ENCODE measurements around a stretch of chr9.

DNA sequence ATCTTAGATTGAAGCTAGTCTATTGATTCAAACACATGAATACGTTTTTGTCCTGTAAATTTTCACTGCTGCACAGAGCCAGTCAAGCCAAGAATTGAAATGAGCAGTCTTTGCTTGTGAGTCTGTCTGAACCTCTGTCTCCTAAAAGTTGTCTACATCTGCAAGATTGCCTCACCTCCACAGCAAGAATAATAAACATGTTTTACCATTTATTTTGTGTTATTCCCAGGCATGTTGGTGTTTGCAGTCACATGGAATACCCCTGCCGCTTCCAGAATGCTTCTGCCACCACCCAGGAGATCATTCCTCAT is 74.0 kb downstream of the AOPEP start:
- PRO-cap = no peak
CAGE:
- cytosol, long polyA plus RNA = no peak
- long polyA plus RNA = no peak
- nucleus, long polyA plus RNA = no peak

DNA sequence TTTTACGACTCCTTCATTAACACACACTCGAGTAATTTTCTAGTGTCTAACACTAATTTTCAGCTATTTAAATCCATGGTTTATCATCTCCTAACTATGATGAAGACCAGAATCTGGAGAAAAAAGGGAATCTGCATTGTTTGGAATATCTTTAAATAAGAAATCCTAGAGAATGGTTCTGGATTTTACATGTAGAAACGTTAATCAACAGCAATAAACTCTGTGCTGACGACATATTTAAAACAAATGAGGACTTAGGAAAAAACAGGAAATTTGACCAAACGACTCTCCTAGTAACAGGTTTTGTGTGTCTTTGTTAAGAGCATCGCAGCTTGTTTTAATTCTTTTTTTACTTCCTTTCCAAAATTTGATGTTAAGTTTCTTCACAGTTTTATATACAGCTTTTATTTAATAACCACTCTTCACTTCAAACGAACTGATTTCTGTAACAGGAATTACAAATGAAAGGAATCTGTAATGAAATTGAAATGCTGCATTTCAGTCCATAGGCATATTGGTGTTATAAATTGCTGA is 138.6 kb downstream of the AOPEP start:
- PRO-cap = no peak
CAGE:
- cytosol, long polyA plus RNA = no peak
- long polyA plus RNA = no peak
- nucleus, long polyA plus RNA = no peak

GRCh38 chr9:94916881-94917454 is 190.5 kb downstream of the AOPEP start:
- PRO-cap = no peak
CAGE:
- cytosol, long polyA plus RNA = no peak
- long polyA plus RNA = no peak
- nucleus, long polyA plus RNA = no peak

- PRO-cap = no peak
CAGE:
- cytosol, long polyA plus RNA = no peak
- long polyA plus RNA = no peak
- nucleus, long polyA plus RNA = no peak
Measured at GRCh38 chr9:94966007-94966648, 239.6 kb downstream of the AOPEP start.

DNA sequence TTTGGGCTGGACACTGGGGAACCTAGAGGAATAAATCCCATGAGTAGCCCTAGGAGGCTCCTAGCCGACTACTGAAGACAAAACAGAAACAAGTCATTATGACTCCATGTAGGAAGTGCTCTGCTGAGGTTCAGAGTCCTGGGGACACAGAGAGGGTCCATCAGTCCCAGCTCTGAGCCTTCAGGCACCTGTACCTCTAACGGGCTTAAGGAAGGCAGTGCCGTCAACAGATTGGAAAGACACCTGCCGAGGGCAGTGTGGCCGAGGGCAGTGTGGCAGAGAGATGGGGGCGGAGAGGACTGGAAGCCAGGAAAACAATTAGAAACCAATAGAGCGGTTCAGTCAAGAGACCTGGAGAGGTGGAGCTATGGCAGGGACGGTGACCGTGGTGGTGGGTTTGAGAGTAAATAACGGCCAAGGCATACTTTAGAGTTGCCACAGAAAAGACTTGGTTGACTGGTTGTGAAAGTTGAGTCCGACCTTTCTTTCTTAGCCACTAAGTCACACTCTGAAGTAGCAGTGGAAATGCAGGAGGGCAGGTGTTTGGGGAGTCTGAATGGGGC is 245.3 kb downstream of the AOPEP start:
- PRO-cap = no peak
CAGE:
- cytosol, long polyA plus RNA = no peak
- long polyA plus RNA = no peak
- nucleus, long polyA plus RNA = no peak

DNA sequence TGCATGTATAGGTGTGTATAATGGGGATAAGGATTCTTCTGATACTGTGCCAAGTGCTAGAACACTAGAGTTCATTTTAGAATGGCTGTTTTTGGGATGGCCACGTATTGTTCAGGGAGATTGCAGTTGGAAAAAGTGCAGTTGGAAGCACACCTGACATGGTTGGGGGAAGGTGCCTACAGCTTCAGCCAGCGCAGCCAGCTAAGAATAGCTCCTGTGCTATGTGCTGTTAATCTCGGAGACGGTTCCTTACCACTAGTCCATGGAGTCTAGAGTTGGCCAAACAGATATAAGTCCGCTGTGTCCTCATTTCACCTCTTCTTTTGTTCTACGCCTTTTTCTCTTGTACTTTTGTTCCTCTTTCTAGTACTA is 284.6 kb downstream of the FANCC start:
- PRO-cap = no peak
CAGE:
- cytosol, long polyA plus RNA = no peak
- long polyA plus RNA = no peak
- nucleus, long polyA plus RNA = no peak

GRCh38 chr9:95055131-95055651 is 262.3 kb downstream of the FANCC start:
- PRO-cap = no peak
CAGE:
- cytosol, long polyA plus RNA = no peak
- long polyA plus RNA = no peak
- nucleus, long polyA plus RNA = no peak

DNA sequence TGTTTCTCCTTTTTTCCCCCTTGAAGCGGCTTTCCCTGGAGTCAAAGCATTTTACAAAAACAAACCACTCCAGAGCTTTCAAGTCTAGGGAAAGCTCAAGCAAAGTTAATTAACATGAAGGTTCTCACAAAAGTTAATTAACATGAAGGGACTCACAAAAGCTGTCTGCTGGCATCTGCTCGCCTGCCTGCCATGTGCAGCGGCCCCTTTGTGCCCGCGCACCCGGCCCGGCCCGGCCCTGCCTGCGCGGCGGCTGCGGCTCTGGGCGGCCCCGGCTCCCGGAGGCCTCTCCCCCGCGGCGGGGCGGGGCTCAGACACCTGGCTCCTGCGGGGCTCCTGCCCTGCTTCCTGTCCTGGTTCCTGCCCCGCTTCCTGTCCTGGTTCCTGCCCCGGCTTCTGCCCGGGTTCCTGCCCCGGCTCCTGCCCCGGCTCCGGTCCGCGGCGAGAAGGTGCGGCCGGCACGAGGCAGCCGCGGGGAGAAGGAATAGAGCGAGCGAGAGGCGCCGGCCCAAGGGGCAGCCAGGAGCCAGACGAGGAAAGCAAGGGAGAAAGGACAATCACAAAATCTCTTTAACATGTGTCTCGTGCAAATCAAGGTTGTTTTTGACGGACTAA is 82.4 kb downstream of the PTCH1 start:
- PRO-cap = bidirectional peak, plus-strand start at position 447 of the sequence, minus-strand start at position 240 of the sequence
CAGE:
- cytosol, long polyA plus RNA = start-site peak on the minus strand centred at position 252 of the sequence, 91 bp wide, 525 and 619 reads in 2 replicates
- long polyA plus RNA = no peak
- nucleus, long polyA plus RNA = start-site peak on the minus strand centred at position 236 of the sequence, 60 bp wide, 184 and 337 reads in 2 replicates

DNA sequence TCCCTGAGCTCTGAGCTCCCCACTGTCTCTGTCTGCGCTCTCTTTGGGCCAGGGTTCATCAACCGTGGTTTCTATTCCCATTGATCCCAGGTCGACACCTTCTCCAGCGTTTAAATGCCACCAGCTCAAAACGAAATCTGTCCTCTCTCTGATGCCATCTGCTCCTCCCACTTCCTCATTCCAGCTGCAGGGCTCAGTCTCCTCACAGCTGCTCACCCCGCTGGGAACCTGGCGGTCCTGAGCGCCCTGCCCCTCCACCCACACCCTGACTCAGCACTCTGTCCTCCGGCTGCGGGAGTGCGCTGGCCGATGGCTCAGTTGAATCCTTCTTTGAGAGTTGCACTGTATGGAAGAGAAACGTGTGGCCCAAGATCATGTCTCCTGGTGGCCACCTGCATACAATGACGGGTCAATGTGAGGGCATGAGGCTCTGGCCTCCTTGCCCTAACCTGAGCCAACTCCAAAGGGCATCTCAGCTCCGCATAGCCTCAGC is 74.9 kb downstream of the PTCH1 start:
- PRO-cap = no peak
CAGE:
- cytosol, long polyA plus RNA = no peak
- long polyA plus RNA = no peak
- nucleus, long polyA plus RNA = no peak

DNA sequence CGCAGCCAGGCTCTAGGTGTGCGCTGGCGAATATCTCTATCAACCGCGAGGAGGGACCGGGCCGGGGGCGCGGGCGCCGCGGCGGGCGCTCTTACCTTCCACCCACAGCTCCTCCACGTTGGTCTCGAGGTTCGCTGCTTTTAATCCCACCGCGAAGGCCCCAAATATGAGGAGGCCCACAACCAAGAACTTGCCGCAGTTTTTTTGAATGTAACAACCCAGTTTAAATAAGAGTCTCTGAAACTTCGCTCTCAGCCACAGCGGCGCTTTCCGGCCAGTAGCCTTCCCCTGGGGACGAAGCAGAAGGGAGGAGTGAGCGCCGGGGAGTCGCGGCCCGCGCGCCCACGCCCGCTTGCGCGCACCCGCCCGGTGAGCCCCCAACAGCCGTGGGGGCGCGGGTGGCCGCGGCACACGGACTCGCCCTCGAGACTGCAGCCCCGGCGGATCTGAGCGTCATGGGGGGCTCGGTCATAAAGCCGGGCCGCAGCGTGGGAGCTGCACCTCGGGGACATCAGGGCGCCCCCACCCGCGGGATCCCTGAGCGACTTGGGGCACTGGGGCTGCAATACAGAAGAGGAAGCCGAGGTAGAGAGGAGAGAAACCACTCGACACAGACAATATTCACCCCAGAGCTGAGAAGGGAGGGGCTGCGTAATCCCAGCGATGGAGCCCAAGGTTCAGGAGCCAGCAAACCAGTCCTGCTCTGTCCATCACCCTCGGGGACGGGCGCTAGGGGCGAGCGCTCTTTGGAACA is 2.6 kb downstream of the PTCH1 start:
- PRO-cap = no peak
CAGE:
- cytosol, long polyA plus RNA = no peak
- long polyA plus RNA = no peak
- nucleus, long polyA plus RNA = no peak

- PRO-cap = no peak
CAGE:
- cytosol, long polyA plus RNA = no peak
- long polyA plus RNA = no peak
- nucleus, long polyA plus RNA = no peak
Measured at GRCh38 chr9:95553035-95553716, 44.1 kb upstream of the PTCH1 start.

DNA sequence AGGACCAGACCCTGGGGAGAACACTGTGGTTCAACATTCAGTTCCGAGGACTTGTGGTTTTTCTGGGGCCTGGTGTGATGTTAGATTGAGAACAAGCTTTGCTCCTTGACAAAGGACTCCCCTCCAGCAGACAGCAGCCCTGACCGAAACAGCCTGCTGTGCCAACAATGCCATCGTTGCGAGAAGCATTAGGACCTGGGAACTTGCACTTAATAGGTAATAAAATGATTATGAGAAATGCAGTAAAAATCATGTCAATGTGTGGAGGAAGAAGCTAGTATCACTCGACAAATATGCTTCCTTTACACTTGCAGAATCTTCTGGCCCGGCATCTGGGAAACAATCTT is 164.5 kb upstream of the ERCC6L2 start:
- PRO-cap = no peak
CAGE:
- cytosol, long polyA plus RNA = no peak
- long polyA plus RNA = no peak
- nucleus, long polyA plus RNA = no peak

GRCh38 chr9:95874484-95874845 is 1.0 kb upstream of the ERCC6L2 start:
- PRO-cap = no peak
CAGE:
- cytosol, long polyA plus RNA = no peak
- long polyA plus RNA = no peak
- nucleus, long polyA plus RNA = no peak

DNA sequence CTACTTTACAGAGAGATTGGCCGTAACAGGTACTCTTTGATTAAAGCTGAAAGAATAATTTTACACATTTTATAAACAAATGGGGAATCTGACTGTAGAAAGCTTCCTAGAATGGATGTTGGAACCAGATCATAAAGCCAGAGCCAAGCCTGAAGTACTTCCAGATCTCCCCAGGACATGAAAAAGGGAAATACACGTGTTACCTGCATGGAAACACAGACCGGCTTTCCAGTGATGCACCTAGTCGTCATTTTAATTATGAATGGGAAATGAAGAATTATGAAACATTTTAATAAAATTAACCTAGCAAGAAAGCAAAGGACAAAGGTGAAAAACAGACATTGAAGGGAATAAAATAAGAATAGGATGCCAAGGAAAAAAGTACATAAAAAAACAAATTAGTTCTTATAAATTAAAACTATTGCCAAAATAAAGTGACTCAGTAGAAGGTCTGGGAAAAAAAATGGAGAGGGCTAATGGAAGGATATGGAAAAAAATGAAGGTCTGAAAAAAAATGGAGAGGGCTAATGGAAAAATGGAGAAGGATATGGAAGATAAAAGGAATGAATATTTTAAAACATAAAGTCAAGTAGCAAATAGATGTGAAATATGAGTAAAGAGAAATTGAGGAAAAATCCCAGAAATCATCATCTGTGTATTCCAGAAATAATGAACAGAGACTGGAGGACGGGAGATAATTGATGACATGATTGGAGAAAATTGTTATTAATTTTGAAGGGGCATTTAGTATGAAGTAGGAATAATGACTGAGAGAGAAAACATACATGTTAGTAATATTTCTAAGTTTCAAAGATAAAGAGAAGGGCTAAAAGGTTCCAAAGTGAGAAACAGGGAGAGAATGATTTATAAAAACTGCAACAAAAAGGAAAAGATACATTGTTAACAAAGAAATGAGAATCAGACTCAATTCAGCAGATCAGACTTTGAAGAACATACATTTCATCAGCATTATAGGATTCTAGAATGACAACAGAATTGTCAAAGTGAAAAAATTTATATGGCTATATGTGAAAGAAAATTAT is 66.9 kb downstream of the ERCC6L2 start:
- PRO-cap = no peak
CAGE:
- cytosol, long polyA plus RNA = no peak
- long polyA plus RNA = no peak
- nucleus, long polyA plus RNA = no peak

- PRO-cap = no peak
CAGE:
- cytosol, long polyA plus RNA = no peak
- long polyA plus RNA = no peak
- nucleus, long polyA plus RNA = no peak
Measured at GRCh38 chr9:96140349-96141226, 161.4 kb downstream of the HSD17B3 start.

- PRO-cap = no peak
CAGE:
- cytosol, long polyA plus RNA = no peak
- long polyA plus RNA = no peak
- nucleus, long polyA plus RNA = no peak
Measured at GRCh38 chr9:96345949-96346243, 37.6 kb downstream of the SLC35D2 start.

DNA sequence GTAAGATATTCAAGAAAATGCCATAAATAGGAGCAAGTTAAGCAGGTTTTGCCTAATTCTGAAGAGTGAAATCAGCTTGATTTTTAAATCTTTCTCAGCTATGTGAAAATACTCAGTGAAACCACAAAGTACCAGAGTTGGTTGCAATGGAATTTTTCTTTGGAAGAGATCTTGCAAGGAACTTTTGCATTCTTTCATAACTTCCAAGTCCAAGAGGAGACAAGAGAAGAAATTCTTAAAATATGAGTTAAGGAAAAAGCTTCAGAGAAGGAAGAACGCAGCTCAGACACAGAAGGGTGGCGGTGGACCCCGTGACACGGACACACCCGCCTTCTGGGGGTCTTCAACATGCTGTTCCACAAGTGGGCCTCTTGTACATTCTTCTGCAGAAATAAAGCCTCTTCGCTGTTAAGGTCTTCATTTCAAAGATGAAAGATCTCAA is 64.5 kb downstream of the HABP4 start:
- PRO-cap = no peak
CAGE:
- cytosol, long polyA plus RNA = no peak
- long polyA plus RNA = no peak
- nucleus, long polyA plus RNA = no peak

GRCh38 chr9:96566485-96567665 is 52.8 kb downstream of the CDC14B start:
- PRO-cap = no peak
CAGE:
- cytosol, long polyA plus RNA = no peak
- long polyA plus RNA = no peak
- nucleus, long polyA plus RNA = no peak

- PRO-cap = no peak
CAGE:
- cytosol, long polyA plus RNA = no peak
- long polyA plus RNA = no peak
- nucleus, long polyA plus RNA = no peak
Measured at GRCh38 chr9:96574918-96575457, 44.7 kb downstream of the CDC14B start.

DNA sequence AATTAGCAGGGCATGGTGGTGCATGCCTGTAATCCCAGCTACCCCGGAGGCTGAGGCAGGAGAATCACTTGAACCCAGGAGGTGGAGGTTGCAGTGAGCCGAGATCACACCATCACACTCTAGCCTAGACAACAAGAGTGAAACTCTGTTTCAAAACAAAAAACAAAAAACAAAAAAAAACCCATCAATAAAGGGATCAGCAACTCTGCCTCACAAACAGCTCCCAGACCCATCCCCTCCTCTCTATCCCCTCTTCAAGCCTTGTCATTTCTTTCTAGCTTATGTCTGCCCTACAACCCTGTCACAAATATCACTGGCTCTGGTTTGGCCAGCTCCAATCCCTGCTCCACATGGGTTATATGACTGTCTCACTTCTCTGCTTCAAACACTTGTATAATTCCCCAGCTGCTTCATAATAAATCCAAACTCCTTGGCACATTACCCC is 5.7 kb downstream of the PRXL2C start:
- PRO-cap = no peak
CAGE:
- cytosol, long polyA plus RNA = no peak
- long polyA plus RNA = no peak
- nucleus, long polyA plus RNA = no peak